ENCODE data around the genes FAM241B and MACROH2A2.

- PRO-cap: no peak
Measured at GRCh38 chr10:67788391-67788973, 49.5 kb downstream of the DNAJC12 start.

- PRO-cap: unidirectional peak, plus-strand start at chr10:67884964; bidirectional peak, plus-strand start at chr10:67885219, minus-strand start at chr10:67885210
Measured at GRCh38 chr10:67884875-67885635, 599 bp downstream of the SIRT1 start.

- PRO-cap: no peak
Measured at GRCh38 chr10:68087423-68088069, 12.5 kb upstream of the HERC4 start.

- PRO-cap: no peak
Measured at GRCh38 chr10:68106708-68106983, 2.6 kb upstream of the MYPN start.

DNA sequence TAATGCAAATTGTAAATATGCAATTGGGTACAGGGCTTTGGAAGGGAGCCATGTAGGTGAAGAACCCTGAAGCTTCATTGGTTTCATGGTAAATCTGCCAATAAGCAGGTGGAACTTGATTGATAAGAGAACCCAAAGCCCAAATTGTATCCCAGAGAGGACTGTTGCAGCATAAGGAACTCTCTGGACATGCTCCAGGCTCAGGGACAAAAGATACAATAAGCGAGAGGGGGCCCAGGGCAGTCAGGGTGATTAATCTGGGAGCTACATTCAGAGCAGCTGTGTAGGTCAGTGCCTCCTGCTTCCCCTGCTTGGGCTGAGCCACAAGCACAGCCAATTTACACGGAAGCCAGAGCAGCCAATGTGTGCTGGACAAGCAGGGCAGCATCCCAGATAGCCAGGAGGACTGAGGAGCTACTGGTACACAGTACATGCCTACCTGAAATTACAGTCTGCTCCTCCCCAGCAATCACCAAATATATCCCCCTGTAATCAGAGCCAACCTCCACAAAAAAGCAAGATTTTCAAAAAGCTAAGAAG lies 24.2 kb downstream of the MYPN start:
- PRO-cap: no peak

- PRO-cap: unidirectional peak, plus-strand start at chr10:68331395; unidirectional peak, plus-strand start at chr10:68331448; bidirectional peak, plus-strand start at chr10:68331727, minus-strand start at chr10:68331634; bidirectional peak, plus-strand start at chr10:68332096, minus-strand start at chr10:68331912
Measured at GRCh38 chr10:68331269-68331993, 433 bp upstream of the HNRNPH3 start.

DNA sequence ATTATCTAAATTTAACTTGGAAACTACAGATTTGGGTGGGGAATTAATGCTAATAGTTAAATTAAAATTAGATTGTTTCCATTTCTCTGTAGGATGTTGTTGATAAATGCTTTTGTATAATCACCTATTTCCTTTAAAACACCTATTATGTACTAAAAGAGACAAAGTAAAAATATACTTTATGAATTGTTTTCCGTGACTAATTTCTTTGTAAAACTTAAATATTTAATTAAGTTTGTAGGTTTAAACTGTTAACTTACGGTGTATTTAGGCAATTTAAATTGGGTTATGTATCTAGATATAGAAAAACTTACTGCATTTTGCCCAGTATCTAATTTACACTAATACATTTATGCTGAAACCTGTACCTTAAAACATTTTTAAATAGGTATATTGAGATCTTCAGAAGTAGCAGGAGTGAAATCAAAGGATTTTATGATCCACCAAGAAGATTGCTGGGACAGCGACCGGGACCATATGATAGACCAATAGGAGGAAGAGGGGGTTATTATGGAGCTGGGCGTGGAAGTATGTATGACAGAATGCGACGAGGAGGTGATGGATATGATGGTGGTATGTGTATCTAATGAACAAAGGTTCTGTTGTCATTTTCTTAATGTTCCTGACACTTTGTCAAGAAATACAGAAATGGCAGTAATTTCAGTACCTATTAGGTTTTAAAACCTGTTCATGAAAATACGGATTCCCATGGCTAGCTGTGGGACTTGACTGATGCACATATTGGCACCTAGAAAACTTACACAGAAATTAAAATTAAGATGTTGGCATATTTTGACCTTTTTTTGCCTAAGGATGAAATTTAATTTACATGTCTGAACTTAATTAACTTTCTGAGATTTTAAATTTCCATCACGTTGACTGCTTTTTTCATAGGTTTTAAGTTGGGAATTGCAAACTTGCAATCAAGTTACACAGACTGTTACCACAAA lies 5.7 kb upstream of the PBLD start:
- PRO-cap: no peak

GRCh38 chr10:68432745-68434002 lies 26.1 kb upstream of the RUFY2 start:
- PRO-cap: no peak

- PRO-cap: bidirectional peak, plus-strand start at chr10:68600648, minus-strand start at chr10:68600423
Measured at GRCh38 chr10:68599931-68600815, 40.0 kb downstream of the TET1 start.

- PRO-cap: unidirectional peak, minus-strand start at chr10:68900800; unidirectional peak, minus-strand start at chr10:68900881; bidirectional peak, plus-strand start at chr10:68901269, minus-strand start at chr10:68901051
Measured at GRCh38 chr10:68900336-68901154, 570 bp upstream of the DDX50 start.

DNA sequence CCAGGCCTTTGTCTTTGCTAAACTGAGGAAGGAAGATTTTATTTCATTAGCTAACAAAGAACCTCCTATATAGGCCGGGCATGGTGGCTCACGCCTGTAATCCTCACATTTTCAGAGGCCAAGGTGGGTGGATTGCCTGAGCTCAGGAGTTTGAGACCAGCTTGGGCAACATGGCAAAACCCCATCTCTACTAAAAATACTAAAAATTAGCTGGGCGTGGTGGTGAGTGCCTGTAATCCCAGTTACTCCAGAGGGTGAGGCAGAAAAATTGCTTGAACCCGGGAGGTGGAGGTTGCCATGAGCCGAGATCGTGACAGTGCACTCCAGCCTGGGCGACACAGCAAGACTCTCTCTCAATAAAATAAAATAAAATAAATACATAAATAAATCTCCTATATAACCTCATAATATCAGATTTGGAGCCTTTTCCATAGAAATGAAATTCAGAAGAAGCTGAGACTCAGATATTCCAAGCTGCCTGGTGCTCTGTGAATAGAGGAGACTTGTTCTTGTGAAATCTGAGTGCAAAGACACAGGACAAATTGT lies 7.7 kb downstream of the SRGN start:
- PRO-cap: no peak

DNA sequence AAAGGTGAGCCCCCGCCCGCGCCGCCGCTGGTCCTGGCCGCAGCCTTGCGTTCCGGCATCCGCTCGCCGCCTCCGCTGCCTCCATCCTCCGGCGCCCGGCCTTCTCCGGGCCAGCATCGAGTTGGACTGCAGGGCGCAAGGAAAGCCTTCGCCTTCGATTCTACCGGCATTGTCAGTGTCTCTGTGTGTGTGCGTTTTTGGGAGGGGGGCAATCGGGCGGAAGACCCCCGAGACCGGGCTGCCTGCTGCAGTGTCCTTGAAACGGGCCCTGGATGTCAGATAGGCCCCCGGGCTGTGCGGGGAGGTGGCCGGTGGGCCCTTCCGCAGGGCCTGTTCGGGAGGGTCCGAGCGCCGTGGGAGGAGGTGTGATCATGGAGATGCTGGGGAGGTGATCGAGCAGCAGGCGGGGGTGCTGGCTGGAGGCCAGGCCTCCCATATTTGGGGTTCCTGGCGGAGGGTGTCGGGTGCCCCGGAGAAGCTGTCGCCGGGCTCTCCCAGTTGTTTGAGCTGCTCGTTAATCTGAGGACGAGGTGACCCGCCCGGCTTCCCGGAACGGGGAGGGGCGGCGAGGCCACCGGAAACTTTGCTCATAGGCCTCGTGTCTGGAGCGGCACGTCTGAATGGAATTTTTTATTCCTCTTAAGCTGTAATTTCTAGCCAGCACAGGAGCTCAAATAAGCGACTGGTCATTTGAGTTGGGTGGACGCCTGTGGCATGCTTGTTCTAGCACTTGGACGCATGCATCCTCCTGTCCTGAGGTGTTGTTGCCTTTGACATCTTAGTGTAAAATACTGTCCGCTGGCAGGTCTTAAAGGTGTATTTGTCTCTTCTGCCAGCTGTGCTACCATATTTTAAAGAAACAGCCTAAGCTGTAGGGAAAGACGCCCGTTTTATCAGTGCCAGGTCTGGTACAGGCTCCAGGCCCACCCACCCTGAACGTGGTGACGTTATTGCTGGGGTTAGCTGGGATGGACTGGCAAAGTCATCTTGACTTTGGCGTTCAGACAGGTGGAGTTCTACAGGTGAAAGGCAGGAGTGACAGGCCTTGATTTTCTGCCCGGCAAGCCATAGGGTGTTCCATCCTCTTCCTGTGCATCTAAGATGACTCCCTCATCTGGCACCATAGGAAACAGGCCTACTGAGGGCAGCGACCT lies 737 bp downstream of the HK1 start:
- PRO-cap: bidirectional peak, plus-strand start at position 681 of the sequence, minus-strand start at position 504 of the sequence

- PRO-cap: no peak
Measured at GRCh38 chr10:69391774-69392567, 24.7 kb downstream of the TACR2 start.

DNA sequence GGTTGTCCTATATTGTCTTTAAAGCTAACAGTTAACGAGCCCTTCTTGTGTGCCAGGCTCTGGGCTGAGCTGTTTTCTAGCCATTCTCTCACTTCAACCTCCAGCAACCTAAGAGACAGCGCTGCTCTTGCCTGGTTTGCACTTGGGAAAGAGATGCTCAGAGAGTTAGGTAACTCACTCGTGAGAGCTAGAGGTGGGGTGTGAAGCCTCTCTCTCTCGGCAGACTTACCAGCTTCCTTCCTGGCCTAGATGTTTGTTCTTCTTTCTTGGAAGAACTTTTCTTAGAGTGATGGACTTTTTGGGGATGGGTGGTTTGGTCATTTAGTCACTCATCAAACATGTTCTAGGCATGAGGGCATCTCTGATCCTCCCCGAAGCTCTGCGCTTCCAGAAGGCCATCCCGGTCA lies 14.2 kb downstream of the TSPAN15 start:
- PRO-cap: no peak

- PRO-cap: no peak
Measured at GRCh38 chr10:69538487-69539161, 34.6 kb downstream of the NEUROG3 start.

- PRO-cap: unidirectional peak, plus-strand start at chr10:69630312
Measured at GRCh38 chr10:69629708-69631060, at the start of gene FAM241B. FAM241B (plus strand) TSS chr10:69630247.

DNA sequence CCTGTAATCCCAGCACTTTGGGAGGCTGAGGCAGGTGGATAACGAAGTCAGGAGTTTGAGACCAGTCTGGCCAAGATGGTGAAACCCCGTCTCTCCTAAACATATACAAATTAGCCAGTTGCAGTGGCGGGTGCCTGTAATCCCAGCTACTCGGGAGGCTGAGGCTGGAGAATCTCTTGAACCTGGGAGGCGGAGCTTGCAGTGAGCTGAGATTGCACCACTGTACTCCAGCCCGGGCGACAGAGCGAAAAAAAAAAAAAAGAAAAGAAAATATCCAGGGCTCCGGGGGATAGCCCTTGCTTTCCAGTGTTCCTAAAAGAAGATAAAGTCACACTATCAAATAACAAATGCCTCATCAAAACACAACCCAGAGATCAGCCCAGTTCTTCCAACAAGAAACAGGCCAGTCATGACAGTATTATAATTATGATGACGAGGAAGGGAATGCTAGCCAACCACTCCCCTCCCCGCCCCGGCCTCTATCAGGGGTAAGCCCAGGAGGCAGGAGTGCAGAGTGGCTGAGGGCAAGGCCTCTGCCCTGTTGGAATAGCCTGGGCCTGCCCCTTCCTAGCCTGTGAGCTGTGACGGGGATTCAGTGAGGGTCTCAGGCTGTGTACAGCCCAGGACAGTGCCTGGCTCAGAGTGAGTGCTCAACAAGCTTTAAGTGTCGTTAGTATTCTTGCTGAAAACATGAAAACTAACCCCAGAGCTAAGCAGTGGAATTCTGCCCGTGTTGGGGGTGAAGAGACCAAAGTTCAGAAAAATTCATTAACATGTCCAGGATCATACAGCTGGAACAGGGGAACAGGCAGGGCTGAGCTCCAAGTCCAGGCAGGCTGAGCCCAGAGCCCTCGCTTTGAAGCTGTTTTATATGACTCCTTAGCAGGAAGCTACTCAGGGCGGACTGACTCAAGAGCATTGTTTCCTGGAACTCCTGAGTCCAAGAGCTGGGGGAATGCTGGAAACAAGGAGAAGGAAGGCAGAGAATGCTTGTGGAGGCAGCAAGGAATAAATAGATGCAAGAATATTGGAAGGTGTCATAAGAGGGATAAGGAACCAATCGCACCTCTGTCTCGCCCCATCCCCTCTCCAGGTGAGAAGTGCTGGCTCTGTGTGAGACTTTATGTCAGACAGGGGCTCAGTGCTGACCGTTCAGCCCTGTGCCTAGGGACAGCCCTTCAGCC lies 54.4 kb downstream of the FAM241B start:
- PRO-cap: bidirectional peak, plus-strand start at position 512 of the sequence, minus-strand start at position 482 of the sequence

- PRO-cap: no peak
Measured at GRCh38 chr10:69898309-69899001, 96.7 kb downstream of the COL13A1 start.

DNA sequence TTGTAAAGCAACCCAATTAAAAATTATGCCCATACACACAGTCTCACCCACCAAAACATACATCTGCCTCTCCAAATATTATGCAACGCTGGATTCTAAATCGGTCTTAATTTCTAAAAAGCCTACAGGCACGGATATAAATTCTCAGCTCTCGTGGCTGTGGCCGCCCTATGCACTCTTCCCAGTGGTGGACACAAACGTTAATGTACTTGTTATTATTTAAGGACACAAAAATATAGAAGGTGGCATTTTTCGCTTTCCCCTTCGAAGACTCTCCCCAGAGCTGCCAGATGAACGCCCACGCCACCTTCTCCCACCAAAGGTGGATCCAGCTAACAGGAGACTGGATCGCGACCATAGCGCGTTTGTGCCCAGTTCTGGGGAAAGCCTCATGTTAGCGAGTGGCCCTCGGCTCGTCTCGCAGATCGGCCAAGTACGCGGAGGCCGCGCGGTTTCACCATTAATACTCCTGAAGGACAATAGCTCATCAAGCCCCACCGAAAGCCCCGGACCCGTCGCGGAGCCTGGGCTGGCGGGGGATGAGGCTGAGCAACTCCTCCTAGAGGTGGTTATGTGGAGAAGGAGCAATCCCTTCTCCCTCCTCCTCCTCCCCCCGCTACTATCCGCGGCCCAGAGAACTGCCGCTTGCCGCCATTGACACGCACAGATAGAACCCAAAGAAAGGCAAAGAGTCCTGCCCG lies at the start of gene MACROH2A2:
Gene MACROH2A2, plus strand, starts transcription at position 633 of the 701 bp plus-strand sequence.
- PRO-cap: no peak

GRCh38 chr10:70123799-70124231 lies 8.8 kb downstream of the AIFM2 start:
- PRO-cap: no peak